Metastatic Liver Carcinoma in the Adrenal Gland (tissue), 2 donors: ENCODE measurements around a stretch of chr10.

GRCh38 chr10:133161282-133162075, 1.5 kb downstream of the KNDC1 start:
- PRO-cap, 2 experiments = peak in 2 of 2 experiments; most common plus-strand start chr10:133161681 (in 1); most common minus-strand start chr10:133161392 (in 2)

GRCh38 chr10:133162581-133162820, 2.5 kb downstream of the KNDC1 start:
- PRO-cap, 2 experiments = no peak in any of the 2 experiments

- PRO-cap, 2 experiments = no peak in any of the 2 experiments
Measured at GRCh38 chr10:133245448-133246258, 8.0 kb downstream of the VENTX start.

DNA sequence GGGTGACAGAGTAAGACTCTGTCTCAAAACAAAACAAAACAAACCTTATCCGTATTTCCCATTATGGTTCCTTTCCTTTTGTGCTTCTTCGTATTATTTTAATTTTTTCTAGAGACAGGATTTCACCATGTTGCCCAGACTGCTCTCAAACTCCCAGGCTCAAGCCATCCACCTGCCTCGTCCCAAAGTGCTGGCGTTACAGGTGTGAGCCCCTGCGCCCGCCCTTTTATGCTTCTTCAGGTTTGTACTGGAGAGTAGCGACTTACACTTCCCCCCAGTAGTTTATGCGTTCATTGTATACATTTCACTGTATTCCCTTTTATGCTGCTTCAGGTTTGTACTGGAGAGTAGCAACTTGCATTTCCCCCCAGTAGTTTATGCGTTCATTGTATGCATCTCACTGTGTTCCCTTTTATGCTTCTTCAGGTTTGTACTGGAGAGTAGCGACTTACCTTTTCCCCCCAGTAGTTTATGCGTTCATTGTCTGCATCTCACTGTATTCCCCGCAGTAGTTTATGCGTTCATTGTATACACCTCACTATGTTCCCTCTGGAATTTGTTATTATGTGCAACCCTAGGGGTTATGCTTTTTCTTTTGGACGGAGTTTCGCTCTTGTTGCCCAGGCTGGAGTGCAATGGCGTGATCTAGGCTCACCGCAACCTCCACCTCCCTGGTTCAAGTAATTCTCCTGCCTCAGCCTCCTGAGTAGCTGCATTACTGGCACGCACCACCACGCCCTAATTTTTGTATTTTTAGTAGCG, 7.9 kb downstream of the TUBGCP2 start:
- PRO-cap, 2 experiments = no peak in any of the 2 experiments

- PRO-cap, 2 experiments = peak in 2 of 2 experiments; most common plus-strand start chr10:133516239 (in 2)
Measured at GRCh38 chr10:133516177-133516395, 11.1 kb upstream of the CYP2E1 start.

GRCh38 chr10:133530228-133530867, 3.2 kb downstream of the CYP2E1 start:
- PRO-cap, 2 experiments = peak in 2 of 2 experiments; most common plus-strand start chr10:133530586 (in 1); most common minus-strand start chr10:133530438 (in 2)

DNA sequence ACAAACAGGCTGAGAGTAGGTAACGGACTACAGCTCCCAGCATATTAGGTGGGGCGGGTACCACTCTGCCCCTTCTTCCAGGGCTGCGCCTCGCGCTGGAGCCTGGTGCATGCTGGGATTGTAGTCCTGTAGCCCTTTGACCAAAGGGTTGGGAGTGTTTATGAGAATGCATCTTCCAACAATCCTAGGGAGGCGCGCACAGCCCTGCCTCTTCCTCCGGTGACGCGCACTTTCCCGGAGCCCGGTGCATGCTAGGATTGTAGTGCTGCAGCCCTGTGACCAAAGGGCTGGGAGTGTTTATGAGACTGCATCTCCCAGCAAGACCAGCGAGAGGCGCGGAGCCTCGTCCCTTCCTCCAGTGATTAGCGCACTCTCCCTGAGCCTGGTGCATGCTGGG, 22.4 kb upstream of the FRG2B start:
- PRO-cap, 2 experiments = no peak in any of the 2 experiments